Adrenal gland (tissue), 7 donors: ENCODE data around the genes TIMP1, SSX4, SUV39H1, GLOD5 and MAGIX.

DNA sequence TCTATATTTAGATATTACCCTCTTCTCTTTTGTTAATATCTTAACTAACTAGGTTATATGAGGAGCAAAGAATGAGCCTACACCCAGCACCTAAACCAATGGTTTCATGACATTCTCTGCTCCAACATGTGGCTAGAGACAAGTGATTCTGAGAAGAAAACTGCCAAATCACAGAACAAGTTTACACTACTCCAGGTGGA is 21.0 kb upstream of the ARAF start:
- PRO-cap, 3 experiments, result no peak in any of the 3 experiments
- RAMPAGE, long total RNA, 4 experiments, result no peak in any of the 4 experiments

- PRO-cap, 3 experiments, result peak in 3 of 3 experiments; most common plus-strand start chrX:47582439 (in 3); most common minus-strand start chrX:47582196 (in 3)
- RAMPAGE, long total RNA, 4 experiments, result start-site peak on the plus strand in 4 of 4 experiments, at chrX:47582322-47582445 at its widest, 2,245 to 23,317 reads per replicate
- RRBS, result 31% methylated on average over 5 of the region's 28 CpGs
Observed at GRCh38 chrX:47581903-47582730, at the start of gene TIMP1. TIMP1 (plus strand) TSS chrX:47582436.

DNA sequence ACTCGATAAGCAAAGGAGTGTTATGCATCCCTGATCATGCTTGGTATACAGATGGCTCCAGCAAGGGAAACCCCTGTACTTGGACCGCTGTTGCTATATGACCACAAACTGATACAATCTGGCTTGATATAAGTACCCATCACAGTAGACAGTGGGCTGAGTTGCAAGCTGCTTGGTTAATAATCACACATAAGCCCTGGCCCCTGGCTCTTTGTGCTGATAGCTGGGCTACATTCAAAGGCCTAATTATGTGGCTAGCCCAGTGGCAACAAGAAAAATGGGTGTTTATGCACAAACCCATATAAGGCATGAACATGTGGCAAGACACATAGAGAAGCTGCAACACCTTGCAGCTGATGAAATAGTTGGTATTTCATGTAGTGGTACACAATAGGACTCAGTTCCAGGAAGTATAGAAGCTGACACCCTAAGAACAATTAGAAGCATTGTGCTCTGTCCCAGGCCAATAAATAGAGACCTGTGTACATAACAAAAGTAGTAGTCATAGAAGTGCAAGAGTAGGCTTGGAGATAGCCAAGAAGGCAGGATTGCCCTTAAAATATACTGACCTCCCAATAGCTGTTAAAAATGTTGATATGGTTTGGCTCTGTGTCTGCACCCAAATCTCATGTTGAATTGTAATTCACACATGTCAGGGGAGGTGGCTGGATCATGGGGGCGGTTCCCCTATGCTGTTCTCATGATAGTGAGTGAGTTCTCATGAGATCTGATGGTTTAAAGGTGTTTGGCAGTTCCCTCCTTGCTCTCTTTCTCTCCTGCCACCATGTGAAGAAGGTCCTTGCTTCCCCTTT is 14.7 kb upstream of the ZNF630 start:
- PRO-cap, 3 experiments, result no peak in any of the 3 experiments
- RAMPAGE, long total RNA, 4 experiments, result no peak in any of the 4 experiments
- RRBS, result no CpG with 5 or more reads among the region's 3 CpGs

- PRO-cap, 3 experiments, result no peak in any of the 3 experiments
- RAMPAGE, long total RNA, 4 experiments, result no peak in any of the 4 experiments
- RRBS, result no CpG with 5 or more reads among the region's 9 CpGs
Observed at GRCh38 chrX:48278870-48279201, 23.6 kb downstream of the SSX1 start.

- PRO-cap, 3 experiments, result no peak in any of the 3 experiments
- RAMPAGE, long total RNA, 4 experiments, result no peak in any of the 4 experiments
- RRBS, result no CpG with 5 or more reads among the region's 16 CpGs
Observed at GRCh38 chrX:48383269-48383684, at the start of gene SSX4. SSX4 (plus strand) TSS chrX:48383539.

DNA sequence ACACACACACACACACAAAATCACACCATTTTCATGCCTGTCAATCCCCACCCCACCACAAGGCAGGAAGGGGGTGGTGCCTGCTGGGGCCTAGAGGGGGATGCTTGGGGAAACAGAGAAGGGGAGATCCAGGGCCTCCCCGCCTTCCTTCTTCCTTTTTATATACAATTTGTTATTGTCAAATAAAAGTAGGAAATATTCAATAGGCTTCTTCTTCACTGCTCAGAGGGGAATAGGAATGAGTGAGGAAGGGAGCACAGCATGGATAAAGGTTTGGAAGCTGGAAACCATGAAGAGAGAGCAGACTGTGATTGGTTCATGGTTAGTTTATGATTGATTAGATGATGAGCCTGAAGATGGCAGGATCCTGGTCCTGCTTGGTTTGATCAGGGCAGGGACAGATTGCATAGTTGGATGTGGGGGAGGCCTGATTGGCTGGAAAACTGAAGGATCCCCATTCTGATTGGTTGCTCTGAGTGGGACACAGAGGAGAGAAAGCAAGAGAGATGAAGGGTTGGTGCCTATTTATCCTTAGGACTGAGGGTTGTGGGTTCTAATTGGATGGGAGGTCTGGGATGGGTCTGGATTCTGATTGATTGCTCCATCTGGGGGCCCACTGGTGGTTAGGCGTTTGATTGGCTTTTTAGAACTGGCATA is 874 bp upstream of the EBP start:
- PRO-cap, 3 experiments, result no peak in any of the 3 experiments
- RAMPAGE, long total RNA, 4 experiments, result no peak in any of the 4 experiments
- RRBS, result no CpG with 5 or more reads among the region's 2 CpGs

- PRO-cap, 3 experiments, result no peak in any of the 3 experiments
- RAMPAGE, long total RNA, 4 experiments, result no peak in any of the 4 experiments
- RRBS, result no CpG with 5 or more reads among the region's 6 CpGs
Observed at GRCh38 chrX:48576010-48576425, 1.7 kb downstream of the RBM3 start.

GRCh38 chrX:48677506-48678046 is 6.0 kb upstream of the WAS start:
- PRO-cap, 3 experiments, result no peak in any of the 3 experiments
- RAMPAGE, long total RNA, 4 experiments, result no peak in any of the 4 experiments
- RRBS, result no CpG with 5 or more reads among the region's 12 CpGs

GRCh38 chrX:48696069-48696857 is at the start of gene SUV39H1:
SUV39H1 (plus strand) TSS chrX:48696734.
- PRO-cap, 3 experiments, result peak in 3 of 3 experiments; most common plus-strand start chrX:48696799 (in 3); most common minus-strand start chrX:48696586 (in 3)
- RAMPAGE, long total RNA, 4 experiments, result start-site peak on the plus strand in 2 of 4 experiments, at chrX:48696720-48696768 at its widest, 6 to 8 reads per replicate
- RRBS, result 9% methylated on average over 31 of the region's 61 CpGs

DNA sequence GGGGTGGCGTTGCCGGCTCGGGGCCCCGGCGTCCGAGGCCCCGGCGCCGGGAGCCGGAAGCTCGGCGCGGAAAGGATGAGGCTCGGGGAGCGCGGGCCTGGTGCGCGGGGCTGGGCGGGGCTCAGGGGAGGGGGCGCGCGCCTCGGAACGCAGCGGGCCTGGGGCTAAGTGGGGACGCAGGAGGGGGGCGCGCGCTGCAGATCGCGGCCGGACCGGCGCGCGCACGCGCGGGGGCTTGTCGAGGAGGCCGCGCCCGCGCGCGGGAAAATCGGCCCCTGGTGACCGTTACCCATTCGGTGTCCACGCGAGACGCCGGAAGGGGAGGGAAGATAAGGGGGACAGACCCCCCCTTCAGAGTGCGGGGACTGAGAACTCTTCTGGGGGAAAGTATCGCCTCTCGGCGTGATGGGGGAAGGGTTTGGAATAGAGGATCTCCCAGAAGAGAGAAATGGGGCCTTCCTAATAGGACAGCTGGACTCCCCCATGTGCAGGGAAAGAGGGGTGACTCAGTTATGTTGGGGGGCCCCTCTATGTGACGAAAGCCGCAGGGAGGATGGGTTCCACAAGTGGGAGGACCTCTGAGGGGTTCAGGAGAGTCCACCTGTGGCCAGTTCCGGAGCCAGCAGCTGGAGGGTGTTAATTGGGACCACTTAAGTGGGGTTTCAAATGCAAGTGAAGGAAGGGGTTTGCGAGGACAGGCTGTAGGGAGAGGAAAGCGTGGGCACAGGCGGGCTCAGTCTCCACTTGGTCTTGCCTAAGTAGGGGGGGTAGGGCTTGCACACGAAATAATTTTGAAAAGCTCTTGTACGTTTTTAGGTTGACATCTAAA is 538 bp downstream of the SUV39H1 start:
- PRO-cap, 3 experiments, result no peak in any of the 3 experiments
- RAMPAGE, long total RNA, 4 experiments, result no peak in any of the 4 experiments
- RRBS, result 19% methylated on average over 14 of the region's 65 CpGs

GRCh38 chrX:48761606-48762166 is at the start of gene GLOD5:
GLOD5 (plus strand) TSS chrX:48761747.
- PRO-cap, 3 experiments, result no peak in any of the 3 experiments
- RAMPAGE, long total RNA, 4 experiments, result no peak in any of the 4 experiments
- RRBS, result 14% methylated on average over 2 of the region's 8 CpGs

DNA sequence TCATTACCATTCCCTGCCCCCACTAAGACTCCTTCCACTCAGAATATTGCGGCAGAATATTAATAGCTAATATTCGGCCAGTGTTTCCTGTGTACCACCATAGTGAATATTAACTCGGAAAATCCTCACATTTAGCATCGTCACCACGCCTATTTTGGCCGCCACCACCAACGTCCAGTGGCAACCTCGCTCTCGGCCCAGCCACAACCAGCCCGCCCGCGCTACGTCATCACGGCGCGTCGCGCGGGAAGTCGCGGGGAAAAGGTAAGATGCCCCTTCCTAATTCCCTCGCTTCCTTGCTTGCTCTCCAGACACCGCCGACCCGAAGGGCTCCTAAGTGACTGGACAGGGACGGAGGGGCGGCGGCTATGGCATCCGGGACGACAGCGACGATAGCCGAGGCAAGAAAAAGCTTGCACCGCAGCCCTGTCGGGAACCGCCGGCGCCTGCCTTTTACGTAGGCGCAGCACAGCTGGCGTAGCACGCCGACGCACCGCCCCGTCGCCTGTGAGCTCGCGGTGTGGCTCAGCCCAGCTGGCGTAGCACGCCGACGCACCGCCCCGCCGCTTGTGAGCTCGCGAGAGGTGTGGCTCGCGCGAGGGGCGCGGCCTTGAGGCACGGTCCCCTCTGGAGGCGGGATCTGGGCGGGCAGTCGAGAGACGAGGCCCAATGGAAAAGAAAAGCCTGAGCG is 554 bp upstream of the HDAC6 start:
- PRO-cap, 3 experiments, result peak in 3 of 3 experiments; most common plus-strand start position 229 of the sequence (in 2); most common minus-strand start position 455 of the sequence (in 3)
- RAMPAGE, long total RNA, 4 experiments, result no peak in any of the 4 experiments
- RRBS, result 28% methylated on average over 9 of the region's 69 CpGs

DNA sequence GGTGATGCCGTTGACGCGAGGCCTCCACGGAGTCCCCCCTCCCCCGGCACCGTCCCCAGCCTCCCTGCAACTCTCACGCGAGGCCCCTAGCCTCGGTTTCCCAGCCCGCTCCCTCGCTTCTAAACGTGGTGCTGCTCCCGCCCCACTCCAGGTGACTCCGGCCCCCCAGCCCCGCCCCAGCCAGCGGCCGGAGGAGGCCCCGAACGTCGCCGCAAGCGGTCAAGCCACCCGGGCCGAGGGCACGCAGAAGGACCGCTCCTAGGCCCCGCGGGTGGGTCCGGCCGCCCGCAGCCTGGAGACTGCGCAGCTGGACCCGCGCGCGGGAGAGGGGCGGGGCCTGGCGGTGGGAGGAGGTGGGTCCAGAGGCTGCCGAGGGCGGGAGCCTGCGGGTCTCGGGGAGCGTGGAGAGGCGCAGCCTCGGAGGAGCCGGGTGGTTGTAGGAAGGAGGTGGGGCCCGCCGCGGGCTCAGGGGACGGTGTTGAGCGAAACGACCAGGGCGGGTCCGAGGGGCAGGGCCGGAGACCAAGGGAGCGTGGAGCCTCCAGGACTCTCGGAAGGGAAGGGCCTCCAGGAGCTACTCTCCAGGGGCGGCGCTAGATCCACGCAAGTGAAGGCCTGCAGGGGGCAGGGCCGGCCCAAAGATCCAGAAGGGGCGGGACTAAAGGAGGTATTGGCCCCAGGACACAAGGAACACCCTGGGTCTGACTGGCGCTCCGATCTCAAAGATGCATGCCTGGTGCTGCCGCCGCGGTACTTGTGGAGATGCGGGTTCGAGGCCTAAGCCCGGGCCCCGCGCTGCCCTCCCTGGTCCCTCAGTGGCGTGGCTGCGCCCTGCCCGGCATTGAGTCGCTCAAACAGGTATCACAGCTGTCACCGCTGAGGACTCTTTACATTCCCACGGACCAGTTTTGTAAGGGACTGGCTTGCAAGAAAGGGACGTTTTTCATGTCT is 6.1 kb downstream of the TIMM17B start:
- PRO-cap, 3 experiments, result peak in 3 of 3 experiments; most common plus-strand start position 362 of the sequence (in 2); most common minus-strand start position 301 of the sequence (in 2)
- RAMPAGE, long total RNA, 4 experiments, result no peak in any of the 4 experiments
- RRBS, result 15% methylated on average over 37 of the region's 79 CpGs

DNA sequence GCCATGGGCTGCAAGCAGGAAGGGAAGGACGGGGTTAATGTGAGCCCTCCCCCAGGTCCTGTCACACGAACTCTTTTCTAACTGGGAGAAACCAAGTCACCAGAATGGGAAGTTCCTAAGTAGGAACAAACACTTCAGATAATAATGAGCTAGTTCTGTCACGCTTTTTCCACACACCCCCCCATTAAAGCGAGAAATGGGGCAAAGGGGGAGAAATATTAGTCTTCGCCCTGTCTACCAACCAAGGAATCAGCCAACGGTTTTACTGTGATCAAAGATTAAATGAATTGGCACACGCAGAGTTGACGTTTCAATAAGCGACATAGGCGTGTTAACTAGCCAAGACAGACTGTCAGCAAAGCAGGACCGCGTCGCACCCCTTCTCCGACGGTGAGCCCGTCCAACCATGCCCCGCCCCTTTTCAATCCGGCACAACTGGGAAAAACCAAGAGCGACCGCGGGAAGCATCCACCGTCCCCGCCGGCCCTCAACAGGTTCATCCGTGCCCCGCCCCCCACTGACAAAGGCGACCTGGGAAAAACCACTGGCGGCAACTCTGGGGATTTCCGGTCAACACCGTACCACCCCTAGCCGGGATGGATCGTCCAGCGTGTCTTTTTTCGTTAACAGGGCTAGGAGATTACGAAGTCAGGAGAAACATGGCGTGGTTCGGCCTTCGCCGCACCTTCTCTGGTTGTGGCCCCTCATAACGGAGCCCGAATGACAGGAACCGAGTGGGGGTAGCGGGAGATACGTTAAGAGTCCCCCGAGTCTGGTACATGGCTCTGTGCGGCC is 520 bp downstream of the TIMM17B start:
- PRO-cap, 3 experiments, result peak in 3 of 3 experiments; most common plus-strand start position 467 of the sequence (in 3); most common minus-strand start position 351 of the sequence (in 2)
- RAMPAGE, long total RNA, 4 experiments, result no peak in any of the 4 experiments
- RRBS, result 9% methylated on average over 11 of the region's 46 CpGs

DNA sequence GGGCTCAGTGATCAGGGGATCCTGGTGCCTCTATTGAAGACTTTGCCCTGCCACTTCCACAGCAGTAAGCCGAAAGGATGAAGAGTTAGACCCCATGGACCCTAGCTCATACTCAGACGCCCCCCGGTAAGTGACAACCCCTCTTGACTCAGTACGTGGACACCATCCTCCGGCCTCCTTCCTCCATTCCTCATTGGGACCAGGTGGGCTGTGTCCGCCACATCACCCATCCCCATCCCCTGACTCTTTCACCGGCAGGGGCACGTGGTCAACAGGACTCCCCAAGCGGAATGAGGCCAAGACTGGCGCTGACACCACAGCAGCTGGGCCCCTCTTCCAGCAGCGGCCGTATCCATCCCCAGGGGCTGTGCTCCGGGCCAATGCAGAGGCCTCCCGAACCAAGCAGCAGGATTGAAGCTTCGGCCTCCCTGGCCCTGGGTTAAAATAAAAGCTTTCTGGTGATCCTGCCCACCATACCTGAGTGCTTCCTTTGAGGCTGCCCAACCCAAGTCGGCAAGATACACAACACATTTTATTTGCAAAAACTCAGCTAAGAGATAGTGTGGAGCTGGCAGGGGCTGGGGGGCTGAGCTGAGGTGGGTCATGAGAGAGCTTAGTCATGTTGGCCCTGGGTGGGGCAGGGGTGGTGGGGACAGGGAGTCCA is 5.1 kb downstream of the PQBP1 start:
- PRO-cap, 3 experiments, result no peak in any of the 3 experiments
- RAMPAGE, long total RNA, 4 experiments, result no peak in any of the 4 experiments
- RRBS, result 77% methylated on average over 3 of the region's 16 CpGs

DNA sequence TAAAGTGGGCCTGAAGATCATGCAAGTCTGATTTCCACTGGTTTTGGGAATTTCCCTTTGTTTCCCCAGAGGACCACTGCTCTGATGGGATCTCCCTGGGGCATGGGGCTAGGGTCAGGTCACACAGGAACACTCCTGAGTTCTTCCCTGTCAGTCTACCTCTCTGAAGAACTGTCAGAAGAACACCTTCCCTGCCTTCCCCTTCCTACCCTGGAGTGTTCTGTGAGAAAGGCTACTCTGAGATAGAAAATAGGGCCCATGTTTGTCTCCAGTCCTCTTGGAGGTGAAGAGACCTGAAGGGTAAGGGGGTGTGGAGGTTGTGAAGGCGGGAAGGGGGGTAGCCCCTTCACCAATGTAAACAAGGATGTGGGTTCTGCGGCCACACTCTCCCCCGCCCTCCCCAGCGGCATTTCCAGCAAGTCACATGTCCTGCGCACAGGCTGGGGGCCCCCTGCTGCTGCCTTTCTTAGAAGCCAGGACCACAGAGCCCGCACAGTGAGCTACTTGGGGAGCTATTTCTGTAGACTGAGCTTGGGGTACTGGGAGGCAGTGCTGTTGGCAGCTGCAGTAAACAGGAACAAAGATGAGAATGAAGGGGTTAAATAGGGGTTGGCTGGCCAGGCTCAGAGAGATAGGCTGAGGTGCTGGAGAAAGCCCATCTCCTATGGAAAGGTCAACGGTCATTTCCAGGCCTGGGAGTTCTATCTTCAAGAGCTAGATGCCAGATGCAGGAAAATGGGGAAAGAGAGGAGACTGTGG is 18.1 kb upstream of the PIM2 start:
- PRO-cap, 3 experiments, result peak in 2 of 3 experiments; most common plus-strand start position 469 of the sequence (in 2); most common minus-strand start position 362 of the sequence (in 1)
- RAMPAGE, long total RNA, 4 experiments, result no peak in any of the 4 experiments
- RRBS, result no CpG with 5 or more reads among the region's 7 CpGs

DNA sequence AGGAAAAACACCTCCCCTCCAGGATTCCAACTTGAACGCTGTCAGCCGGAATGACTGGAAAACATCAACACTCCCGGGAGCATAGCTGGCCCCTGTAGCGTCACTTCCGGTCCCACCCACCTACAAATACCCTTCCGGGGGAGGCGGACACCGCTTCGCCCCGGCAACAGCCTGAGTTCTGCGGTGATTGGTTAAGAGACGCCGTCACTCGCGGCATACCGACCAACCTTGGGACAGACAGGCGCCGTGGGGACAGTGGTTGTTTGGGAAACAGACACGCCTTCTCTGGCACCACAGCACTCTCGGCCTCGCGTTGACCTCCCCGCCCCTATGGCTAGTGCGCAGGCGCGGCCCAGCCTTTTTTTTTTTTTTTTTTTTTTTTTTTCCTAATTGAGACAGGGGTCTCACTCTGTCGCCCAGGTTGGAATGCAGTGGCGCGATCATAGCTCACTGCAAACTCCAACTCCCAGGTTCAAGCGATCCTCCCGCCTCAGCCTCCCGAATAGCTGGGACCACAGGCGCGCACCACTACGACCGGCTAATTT is 948 bp upstream of the OTUD5 start:
- PRO-cap, 3 experiments, result peak in 3 of 3 experiments; most common plus-strand start position 389 of the sequence (in 3); most common minus-strand start position 52 of the sequence (in 2)
- RAMPAGE, long total RNA, 4 experiments, result start-site peak on the minus strand in 4 of 4 experiments, centred at positions 60 to 79 of the sequence, 25 to 81 reads per replicate
- RRBS, result no CpG with 5 or more reads among the region's 36 CpGs

DNA sequence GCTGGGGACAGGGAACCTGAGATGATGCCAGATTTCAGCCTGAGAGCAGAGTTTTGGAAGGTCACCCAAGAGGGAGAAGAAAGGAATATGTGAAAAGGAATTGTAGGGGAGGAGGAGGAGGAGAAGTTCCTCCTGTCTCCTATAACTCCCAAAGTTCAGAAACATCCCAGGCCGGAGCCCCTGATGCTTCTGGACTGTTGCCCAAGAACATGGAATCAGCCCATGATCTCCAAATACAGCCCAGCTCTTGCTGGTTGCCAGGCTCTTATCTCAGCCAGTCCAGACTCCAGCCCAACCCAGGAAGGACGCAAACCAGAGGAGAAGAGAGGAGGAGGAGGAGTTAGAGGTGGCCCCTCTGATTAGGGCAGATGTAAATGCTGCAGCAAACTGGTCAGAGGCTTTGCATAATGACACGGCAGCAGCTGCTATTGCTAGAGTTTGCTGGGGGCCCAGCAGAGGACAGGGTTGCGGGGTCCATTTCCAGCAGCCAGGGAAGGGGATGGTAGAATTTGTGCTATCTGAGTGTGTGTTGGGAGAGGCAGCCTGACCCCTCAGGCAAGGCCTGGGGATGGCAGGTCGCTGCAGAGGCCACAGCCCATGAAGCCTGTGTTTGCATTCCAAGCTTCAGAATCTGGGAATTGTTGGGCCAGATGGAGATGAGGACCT is 4.2 kb upstream of the OTUD5 start:
- PRO-cap, 3 experiments, result peak in 2 of 3 experiments; most common plus-strand start position 385 of the sequence (in 2); most common minus-strand start position 237 of the sequence (in 1)
- RAMPAGE, long total RNA, 4 experiments, result no peak in any of the 4 experiments
- RRBS, result no CpG with 5 or more reads among the region's 5 CpGs

DNA sequence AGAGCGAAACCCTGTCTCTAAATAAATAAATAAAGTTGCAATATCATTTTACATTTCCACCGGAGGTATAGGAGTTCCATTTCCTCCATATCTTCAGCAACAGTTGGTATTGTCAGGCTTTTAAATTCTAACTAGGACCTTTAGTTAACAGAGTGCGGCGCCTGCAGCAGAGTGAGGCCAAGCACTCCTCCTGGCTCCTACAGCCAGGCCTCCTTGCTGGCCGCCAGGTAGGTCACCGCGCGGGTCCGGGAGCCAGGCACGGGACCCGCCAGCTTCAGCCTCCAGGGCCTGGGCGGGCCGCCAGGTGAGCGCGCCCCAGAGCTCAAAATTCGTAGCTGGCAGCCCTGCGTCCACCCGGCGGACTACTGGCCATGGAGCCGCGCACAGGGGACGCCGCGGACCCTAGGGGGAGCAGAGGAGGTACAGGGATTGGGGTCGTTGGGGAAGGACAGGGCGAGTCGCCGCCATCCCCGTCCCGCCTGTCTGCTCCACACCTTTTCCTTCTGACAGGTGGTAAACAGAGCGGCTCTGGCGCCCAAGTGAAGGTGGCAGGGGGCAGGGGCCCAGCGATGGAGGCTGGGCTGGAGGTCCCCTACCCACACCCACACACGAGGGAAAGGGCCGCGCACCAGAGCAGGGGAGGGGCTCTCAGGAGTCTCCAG is at the start of gene MAGIX:
Gene MAGIX (plus strand): TSS at position 240 of the 662 bp plus-strand sequence.
- PRO-cap, 3 experiments, result no peak in any of the 3 experiments
- RAMPAGE, long total RNA, 4 experiments, result no peak in any of the 4 experiments
- RRBS, result 60% methylated on average over 4 of the region's 36 CpGs

DNA sequence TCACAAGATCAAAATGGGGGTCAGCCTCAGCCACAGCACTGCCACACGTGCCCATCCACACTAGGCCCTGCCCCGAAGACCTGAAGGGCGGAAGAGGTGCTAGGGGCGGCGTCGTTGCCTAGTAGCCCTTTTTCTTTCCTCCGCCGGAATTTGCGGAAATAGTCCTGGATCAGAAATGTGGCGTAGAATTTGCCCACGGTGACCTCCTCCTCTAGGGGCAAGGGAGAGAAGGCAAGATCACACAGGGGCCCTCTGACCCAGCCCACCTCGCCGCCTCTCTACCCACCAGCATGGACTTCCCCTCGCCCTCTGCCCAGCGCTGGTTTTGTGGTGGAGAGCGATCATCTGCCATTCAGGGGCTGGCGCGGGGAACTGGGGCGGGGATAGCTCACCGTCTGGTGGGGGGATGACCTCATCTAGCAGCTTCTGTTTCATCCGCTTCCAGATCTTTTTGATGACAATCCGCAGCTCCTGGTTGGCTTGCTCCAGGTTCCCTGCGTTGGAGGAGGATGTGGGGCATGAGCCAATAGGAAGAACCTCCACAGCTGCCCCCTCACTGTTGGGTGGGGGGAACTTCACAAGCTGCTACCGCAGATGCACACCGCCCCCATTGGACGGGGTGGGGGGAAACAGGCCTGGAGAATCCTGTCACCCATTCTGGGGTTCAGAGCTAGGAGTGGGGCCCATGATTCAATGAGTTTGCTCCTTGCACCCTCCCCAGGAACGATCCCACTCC is 9.7 kb upstream of the SYP start:
- PRO-cap, 3 experiments, result no peak in any of the 3 experiments
- RAMPAGE, long total RNA, 4 experiments, result no peak in any of the 4 experiments
- RRBS, result no CpG with 5 or more reads among the region's 27 CpGs